Penis (tissue), 1 donor: ENCODE measurements around the genes MEOX2, LRRC72 and AGR3.

GRCh38 chr7:13165637-13166285, 478.3 kb downstream of the ARL4A start:
- PRO-cap: no peak

- PRO-cap: no peak
These were observed 8.3 kb downstream of the ETV1 start for GRCh38 chr7:13981018-13981673.

GRCh38 chr7:13982773-13983471, 6.5 kb downstream of the ETV1 start:
- PRO-cap: no peak

DNA sequence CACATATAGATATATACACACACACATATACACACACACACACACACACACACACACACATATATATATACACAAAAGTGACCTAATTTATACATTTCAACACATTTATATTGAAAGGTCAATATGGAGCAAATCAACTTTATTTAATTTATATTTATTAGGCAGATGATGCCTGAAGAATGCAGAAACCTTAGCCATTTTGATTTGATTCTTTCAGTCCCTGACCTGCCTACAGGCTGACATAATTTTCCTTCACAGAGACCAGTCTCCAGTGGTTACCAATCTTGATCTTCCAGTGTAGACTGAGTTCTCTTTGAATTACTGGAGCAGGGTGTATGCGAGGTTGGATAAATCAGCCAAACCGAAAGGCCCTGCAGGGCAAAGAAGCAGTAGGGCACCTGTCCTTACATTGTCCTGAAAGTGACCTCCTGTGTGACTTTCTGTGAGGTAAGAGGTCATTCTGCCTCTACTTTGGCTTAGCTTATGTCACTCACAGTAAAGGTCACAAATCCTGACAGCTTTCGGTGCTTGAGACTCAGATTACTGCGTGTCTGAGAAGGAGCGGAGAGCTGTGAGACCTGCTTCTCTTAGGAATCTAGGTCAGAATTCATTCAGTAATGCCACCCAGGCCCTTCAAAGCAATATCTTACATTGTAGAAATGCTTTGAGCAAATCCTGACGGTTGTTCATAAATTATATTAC, 252.6 kb upstream of the ETV1 start:
- PRO-cap: no peak

DNA sequence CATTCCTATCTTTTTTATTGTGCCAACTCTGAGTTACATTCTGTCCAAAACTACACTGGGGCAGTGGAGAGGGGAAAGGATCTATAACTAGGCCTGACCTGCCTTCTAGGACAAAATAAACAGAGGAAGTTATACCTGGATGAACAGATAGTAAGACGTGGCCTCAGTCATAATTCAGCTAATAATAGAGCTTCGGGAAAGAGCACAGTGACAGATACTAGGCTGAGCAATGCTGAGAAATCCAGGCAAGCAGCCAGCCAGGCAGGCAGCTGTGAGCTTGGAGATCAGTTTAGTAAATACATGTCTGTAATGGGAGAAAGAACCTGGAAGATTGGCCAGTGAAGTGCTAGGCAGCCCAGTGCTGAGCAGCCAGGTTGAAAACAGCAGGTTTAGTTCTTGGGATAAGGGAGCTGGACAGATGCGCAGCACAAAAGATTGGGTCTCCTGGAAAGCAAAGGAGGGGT, 141.0 kb downstream of the DGKB start:
- PRO-cap: no peak

- PRO-cap: bidirectional peak, plus-strand start at chr7:15686811, minus-strand start at chr7:15686683
These were observed at the start of gene MEOX2 for GRCh38 chr7:15686384-15687080. TSS of gene MEOX2 (minus strand) at chr7:15686683.

DNA sequence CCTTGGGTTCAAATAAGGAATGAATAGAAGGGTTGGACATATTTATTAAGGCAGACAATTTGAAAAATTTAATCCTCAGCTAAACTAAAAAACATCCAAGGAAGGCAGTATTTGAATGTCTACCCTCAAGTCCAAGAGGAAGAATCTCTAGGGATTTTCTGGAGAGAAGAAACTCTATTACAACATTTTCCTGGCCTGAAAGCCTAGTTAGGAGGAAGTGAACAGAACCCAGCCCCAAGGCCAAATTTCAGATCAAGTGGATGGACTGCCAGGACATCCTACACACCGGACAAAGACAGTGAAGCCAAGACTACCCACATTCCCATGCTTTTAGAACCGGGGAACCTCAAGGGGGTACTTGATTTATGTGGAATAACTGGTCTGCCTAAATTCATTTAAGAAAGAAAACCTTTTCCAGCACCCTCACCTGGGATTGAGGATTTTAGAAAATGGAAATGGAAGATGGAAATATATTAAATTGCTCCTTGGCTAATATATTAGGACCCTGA, 108.9 kb upstream of the MEOX2 start:
- PRO-cap: no peak

DNA sequence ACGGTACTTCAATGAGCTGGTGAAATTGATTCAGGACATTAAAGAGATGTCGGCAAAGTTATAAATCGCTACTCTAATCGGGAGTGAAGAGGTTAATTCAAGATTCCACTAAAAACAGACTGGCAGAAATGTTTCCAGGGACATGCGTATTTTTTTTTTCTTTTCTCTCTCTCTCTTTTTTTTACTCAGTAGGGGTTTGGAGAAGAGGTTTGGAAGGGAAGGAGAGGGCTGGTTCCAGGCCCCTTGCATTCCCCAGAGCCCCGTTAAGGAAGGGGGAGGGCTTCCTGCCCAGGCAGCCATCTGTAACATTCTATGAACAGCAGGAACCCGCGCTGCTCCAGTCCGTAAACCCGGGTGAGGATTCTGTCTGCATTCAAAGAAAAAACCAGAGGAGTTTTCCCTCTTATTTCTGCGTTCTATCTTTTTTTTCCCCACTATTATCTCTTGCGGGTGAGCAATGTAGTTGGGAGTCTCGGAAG, 152.8 kb upstream of the MEOX2 start:
- PRO-cap: unidirectional peak, plus-strand start at position 308 of the sequence

DNA sequence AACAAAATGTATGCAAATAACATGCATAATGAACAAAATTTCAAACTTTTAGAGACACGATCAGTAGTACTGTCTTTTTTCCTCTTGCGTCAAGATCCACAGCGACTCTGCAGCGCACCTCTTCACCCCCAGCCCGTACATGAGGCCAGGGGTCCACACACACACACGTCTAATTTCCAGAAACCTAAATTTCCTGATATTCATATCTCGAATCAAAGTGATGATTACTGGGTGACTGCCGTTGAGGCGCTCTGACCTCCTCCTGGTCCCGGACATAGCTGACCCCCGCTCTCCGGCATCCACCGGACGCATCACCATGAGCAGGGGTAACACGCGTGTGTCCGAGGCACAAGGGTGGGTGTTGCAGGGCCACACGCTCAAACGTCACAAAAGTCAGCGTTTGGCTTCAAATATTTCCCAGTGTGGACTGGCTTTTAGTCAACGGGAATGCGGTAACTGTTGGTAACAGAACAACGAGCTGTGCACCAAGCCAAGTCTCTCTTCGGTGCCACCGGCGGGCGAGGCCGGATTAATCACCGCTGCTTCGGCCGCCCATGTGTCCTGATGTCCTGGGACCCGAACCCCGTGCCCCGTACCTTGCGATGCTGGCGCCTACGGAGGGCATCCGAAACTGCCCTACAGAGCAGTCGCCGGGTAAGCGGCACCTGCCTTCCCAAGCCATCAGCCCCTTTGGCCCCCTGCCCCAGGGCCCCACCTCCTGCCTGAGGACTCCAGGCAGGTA, at the start of gene LRRC72:
Gene LRRC72, plus strand, starts transcription at position 437 of the 742 bp plus-strand sequence.
- PRO-cap: no peak

DNA sequence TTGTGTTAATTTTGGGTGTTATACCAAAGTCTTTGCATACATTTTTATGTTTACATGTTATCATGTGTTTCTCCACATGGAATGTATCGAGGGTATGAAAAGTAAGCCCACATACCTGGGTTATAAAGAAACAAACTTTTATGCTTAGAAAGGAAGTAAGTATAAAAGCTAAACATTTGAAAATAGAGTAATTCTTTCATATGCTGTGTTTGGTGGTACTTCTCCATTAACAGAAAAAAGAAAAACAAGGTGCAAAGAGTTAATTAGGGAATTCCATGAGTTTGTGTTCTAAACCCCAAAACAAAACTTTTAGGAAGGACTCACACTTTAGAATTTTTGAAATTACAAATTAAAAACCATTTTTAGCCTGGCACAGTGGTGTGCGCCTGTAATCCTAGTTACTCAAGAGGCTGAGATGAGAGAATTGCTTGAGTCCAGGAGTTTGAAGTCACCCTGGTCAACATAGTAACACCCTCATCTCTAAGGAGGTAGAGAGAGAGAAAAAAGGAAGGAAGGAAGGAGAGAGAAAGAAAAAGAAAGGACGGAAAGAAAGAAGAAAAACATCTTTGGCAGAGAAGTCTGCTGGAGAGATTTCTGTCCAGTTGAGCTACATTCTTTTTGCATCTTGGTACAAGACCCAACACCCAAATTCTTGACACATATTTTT, 16.4 kb downstream of the BZW2 start:
- PRO-cap: no peak

GRCh38 chr7:16665208-16665648, 19.2 kb downstream of the BZW2 start:
- PRO-cap: no peak

- PRO-cap: no peak
These were observed 13.4 kb upstream of the TSPAN13 start for GRCh38 chr7:16740107-16740584.

DNA sequence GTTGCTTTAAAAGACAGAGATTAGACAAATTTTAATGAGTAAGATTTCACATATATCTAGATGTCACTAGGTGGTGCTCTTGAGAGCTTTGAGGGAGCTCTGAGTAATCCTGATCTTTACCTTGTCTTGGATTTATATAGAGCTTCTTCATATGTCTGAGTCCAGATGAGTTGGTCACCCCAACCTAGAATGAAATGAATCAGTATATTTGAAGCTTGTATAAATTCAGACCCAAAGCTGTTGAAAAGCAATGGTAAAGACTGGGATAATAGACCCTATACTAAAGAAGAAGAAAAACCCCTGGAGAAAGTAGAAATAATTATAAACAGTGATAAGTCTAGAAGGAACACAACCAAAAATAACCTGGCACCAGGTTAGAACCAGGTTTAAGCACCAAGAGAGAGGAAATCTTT, 3.6 kb downstream of the AGR2 start:
- PRO-cap: no peak

DNA sequence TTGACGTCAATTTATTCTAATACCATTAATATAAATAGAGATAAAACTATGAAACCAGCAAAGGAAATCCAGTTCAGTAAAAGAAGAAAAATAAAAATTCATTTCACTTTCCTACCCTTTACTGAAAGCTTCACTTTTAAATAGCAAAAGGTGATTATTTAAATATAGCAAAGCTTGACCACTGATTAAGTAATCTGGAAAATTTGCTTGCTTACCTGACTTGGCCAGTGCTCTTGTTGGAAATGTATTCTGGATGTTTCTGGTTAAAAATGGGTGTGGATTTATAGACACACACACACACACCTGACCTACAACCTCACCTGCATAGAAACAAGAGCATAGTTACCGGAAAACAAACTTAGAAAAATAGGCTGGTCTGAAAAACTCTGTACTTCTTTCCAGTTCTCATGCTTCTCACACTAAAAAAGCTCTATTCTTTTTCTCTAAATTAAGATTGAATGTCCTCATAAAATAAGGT, at the start of gene AGR3:
Gene AGR3, minus strand, starts transcription at position 255 of the 478 bp plus-strand sequence.
- PRO-cap: no peak

- PRO-cap: no peak
These were observed 48.1 kb upstream of the AGR3 start for GRCh38 chr7:16929920-16930193.

- PRO-cap: no peak
These were observed 3.7 kb downstream of the AHR start for GRCh38 chr7:17302111-17302523.

DNA sequence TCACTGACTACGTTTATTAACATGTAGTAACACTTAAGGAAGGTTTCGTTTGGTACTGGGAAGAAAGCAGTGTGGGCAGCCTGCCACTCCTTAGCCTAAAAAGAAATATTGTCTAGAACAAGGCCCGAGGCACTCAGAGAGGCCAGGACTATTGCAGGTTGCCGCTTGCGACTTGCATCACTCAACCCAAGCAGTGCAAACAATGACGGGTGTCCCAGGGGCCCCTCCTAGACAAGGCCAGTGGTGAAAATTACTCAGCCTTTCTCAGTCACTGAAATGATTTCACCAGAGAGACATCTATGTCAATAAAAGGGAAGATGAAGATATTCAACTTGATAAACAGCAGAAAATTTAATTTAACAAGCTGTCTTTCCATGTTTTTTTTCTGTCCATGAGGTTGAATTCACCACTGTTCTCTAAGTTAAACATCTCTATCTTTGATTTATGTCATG, 243.8 kb downstream of the SNX13 start:
- PRO-cap: no peak

DNA sequence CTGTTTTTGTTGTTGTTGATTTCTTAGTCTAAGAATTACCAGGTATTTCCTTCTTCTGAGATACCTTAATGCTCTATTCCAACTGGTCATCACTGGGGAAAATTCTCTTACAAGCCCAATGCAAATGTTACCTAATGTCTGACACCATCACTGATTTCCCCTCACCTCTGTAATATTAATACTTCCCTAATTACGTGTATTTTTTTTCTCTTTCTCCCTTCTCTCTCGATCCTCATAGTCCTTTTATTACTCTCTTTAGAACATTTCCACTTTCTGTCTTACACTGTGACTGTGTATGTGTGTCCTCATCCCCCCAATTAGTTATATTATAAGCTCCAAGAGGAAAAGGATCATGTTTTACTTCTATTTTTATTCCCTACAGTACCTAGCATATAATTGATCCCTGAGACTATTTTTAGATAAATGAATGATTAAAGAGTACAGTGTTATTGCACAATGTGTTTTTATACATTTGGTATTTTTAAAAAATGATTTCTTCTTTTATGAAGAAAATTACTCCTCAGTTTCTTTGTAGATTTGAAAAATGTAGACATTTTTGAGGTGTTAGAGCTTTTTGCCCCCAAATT, 14.1 kb downstream of the HDAC9 start:
- PRO-cap: no peak

GRCh38 chr7:19116277-19117159, 918 bp downstream of the TWIST1 start:
- PRO-cap: bidirectional peak, plus-strand start at chr7:19117222, minus-strand start at chr7:19117066

- PRO-cap: no peak
These were observed 70.3 kb upstream of the FERD3L start for GRCh38 chr7:19215419-19215952.